Monocyte (primary cell): ENCODE measurements around a stretch of chr18.

DNA sequence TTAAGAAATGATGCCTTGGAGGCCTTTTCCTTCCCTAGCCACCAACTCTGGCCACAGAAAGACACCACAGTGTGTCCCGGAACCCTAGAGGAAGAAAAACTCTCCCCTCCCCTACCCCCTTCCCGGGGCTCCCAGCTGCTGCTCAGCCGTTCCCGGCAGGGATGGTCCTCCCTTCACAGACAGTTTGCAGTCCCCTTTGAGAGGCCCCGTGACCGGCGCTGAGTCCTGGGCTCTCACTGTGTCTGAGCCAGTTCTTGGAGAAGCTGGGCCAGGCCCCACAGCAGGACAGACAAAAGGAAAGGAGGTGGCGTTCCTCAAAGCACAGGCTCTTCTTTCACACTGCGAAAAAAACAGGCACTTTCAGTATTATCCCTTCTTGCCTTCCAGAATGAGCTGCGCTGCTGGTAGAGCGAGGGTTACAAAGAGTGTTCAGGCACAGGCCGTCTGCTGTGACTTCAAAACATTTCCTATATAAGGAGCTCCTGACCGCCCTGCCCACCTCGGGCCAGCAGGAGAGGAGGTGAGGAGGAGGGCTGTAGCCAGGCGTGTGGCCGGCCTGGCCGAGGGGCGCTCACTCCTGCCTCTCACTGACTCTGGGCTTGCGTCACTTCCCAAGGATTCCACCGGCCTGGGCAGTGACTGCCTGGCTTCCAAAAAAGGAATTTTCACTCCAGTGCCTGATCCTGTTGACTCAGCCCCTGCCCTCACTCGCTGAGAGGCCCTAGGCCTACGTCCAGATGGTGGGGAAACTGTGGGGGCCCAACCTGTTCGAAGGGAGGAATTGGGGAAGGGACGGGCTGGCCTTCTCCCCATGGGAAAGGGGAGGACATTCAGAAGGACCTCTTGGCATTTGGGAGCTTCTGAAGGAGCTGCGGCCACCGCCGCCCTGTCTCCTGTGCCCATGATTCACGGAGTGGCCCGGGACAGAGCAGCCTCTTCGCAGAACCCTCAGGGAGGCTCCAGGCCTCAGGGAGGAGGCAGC lies 24.9 kb downstream of the CIDEA start:
- PRO-cap, 2 experiments, result no peak in any of the 2 experiments

- PRO-cap, 2 experiments, result no peak in any of the 2 experiments
These were observed 1.8 kb upstream of the TUBB6 start for GRCh38 chr18:12306218-12306740.

DNA sequence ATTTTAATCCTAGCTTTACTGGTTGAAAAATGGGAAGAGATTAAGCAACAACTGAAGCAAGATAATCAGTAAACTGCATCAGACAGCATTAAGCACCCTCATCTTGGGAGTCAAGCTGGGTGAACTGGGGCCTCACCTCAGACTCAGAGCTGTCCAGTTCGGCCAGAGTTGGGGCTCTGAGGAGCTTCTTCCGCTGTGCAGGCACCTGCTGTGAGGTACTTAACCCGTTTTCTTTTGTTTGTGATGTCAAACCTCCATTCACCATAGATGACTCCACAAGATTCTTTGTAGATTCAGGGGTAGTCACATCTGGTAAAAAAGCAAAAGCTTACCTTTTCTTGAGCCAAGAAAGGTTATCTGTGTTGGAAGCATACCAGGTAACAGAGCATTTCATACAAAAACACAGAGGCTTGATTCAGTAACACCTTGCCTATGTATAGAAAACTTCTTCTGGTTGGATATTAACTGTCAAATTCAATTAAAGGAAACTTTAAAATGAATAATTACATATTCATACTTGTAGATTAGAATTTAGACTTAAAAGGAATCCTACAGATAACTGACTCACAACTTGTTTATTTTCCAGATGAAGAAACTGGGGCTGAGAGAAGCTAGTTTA lies 71.9 kb downstream of the PRELID3A start:
- PRO-cap, 2 experiments, result no peak in any of the 2 experiments

- PRO-cap, 2 experiments, result no peak in any of the 2 experiments
These were observed 601 bp upstream of the SPIRE1 start for GRCh38 chr18:12658351-12659065.

DNA sequence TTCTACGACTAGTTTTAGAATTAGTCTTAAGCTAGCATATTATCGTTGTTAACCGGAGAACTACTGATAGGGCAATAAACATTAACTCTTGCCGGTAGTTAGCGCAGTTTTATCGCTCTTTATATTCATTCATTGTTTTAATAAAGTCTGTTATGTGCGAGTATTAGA lies 522 bp downstream of the PSMG2 start:
- PRO-cap, 2 experiments, result no peak in any of the 2 experiments

DNA sequence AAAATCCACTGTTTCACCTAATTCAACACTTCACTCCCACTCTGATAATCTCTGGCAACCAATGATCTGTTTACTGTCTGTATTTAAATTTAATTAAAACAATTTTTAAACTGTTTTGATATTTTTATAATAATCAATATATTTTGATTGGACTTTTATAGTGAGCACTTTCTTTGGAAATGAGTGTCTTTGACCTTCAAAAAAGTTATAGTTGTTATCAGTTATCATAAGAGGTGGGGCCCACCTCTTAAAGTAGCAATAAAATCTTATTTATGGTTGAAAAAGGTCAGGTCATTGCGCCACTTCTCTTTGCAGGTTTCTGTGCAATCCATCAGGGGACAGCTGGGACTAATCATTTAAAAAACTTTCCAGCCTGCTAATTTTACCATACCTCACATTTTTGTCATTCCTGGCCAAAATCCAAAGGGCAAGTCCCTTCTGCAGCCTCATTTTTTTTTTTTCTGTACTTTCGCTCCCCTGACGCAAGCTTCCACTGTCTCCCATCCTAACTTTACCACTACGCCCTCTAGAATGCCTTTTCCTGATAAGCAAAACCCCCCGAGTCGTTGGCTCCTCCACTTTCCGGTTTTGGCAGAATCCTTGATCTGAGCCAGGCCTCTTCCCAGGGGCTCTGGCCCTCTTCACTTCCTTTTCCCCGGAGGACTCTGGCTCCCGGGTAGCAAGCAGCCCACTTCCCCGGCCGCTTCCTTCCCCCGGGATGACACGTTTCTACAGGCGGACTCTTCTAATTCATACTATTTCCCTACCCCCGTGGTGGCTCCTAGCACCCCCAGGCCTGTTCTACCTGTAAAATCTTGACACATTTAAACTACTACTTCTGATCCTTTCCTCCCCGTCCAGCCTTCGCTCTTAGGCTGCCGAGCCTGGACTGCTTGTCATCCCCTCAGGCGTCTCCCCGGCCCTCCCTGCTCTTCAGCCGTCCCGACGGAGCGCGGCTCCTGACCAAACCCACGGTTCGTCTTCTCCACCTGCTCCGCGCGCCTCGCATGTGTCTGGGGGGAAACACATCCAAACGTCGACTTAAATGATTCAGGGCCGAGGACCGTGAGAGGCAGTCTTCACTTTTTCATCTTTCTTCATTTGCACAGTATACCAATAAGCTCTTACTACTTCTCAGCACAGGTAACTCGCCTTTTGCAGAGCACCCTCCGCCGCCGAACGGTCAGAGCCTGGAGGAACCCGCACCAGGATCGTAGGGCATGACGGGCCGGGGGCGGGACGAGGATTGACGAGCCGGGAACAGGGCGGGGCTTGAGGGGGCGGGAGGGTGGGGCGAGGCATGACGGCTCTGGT lies 870 bp upstream of the SEH1L start:
- PRO-cap, 2 experiments, result peak in 2 of 2 experiments; most common minus-strand start position 1,181 of the sequence (in 2)

GRCh38 chr18:12990598-12991201 lies 462 bp upstream of the CEP192 start:
- PRO-cap, 2 experiments, result peak in 2 of 2 experiments; most common minus-strand start chr18:12991145 (in 2)

- PRO-cap, 2 experiments, result no peak in any of the 2 experiments
These were observed 32.9 kb upstream of the LDLRAD4 start for GRCh38 chr18:13185581-13186113.

DNA sequence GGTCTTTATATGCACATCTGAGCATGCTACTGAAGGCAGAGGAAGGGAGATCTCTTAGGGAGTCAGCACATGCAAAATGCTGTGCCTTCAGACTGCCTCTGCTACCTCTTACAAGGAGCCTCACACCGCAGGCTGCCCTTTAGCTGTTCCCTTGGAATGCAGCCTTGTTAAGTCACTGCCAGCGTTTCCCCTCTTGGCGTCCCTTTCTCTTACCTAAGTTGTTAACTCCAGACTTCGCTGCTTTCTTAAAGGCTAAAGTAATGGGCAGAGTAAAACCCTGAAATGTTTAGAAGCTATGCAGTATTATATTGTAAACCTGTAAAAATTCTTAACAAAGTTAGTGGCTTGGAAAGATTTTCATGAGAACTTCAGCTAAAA lies 49.8 kb downstream of the LDLRAD4 start:
- PRO-cap, 2 experiments, result no peak in any of the 2 experiments

GRCh38 chr18:13306272-13307132 lies 87.9 kb downstream of the LDLRAD4 start:
- PRO-cap, 2 experiments, result no peak in any of the 2 experiments

DNA sequence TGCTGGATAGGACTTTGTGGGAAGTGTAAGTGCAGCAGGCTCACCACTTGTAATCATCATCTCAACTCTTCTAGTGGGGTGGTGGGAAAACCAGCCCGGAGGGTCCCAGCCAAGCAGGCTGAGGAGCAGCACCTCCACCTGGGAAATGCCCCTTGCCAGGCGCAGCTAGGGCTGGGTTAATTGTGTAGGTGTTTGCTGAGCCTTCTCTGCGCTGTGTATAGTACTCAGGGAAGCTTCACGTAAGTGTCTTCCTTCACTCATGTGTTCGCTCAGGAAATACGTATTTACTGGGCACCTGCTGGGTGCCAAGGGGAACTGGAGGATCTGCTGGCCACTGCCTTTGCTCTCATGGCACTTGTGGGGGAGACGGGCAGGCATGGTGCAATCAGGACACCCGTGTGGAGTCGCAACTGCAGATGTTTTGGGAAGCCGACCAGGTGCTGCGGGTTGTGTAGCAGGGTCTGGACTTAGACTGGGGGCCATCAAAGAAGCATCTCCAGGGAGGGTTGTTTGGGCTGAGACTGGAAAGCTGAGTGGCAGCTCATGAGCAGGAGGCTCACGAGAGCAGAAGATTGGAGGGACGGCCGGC lies 164.5 kb downstream of the LDLRAD4 start:
- PRO-cap, 2 experiments, result peak in 1 of 2 experiments; most common plus-strand start position 573 of the sequence (in 1)

- PRO-cap, 2 experiments, result no peak in any of the 2 experiments
These were observed 198.3 kb downstream of the LDLRAD4 start for GRCh38 chr18:13416829-13417274.

DNA sequence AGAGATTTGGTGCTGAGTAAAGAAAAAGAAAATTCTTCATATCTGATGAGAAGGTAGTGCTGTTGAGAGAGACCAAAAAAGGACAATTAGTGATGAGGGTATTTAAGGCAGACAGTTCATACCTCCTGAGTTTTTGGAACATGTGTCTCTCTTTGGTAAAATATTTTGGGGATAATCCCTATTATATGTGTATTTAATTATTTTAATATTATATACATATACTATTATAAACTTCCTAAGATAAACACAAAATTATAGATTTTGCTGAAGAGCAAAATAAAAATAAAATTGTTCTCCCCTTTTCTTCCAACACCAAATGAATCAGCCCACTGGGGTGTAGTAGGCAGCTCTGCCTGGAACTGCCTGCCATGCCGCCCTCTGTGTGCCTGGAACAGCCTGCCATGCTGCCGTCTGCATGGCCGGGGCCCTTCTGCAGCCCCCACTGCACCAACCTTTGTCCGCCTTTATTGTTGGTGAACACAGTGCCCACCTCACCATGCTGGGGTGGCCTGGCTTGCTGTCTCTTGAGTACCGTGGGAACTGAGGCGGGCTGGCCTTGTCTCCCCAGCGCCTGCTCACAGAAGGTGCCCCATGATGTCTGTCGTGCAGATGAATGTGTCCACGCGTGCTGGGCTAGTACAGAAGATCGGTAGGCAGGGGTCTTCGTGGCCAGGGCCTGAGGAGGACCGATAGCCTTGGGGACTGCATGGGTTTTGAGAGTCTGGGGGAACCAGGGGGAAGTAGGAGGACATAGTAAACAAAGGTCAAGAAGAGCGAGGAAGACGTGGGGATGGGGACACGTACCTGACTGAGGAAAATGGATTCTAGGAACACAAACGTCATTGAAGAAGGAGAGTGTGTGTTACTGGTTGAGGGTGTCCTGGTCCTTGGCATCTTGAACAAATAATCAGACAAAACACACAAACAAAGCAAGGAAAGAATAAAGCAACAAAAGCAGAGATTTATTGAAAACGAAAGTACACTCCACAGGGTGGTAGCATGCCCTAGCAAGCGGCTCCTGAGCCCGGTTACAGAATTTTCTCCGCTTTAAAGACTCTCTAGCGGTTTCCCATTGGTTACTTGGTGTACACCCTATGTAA lies 242.4 kb downstream of the LDLRAD4 start:
- PRO-cap, 2 experiments, result no peak in any of the 2 experiments

DNA sequence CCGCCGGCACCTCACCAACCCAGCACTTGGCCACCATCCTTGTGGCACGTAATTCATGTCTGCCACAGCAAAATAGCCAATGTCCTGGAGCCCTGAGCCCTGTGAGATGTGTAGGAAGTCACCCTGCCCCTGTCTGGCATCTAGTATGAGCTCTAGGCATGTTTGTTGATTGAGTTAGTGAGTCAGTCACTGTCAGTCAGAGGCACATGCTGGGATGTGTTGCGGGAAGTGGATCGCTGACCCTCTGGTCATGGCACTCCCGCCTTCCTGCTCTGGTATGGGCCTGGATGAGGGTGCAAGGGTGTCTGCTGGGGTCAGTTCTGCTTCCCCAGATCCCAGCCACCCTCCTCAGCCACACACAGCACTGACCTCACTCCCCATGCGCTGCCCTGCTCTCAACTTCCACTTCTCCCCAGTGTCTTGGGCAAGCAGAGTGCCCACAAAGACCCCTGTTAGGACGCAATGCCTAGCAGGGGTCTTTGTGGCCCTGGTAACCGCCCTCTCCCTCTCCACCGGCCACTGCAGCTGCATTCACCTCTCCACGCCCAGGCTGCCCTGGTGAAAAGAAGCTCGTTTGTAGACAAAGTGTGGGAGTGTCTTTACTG lies 252.0 kb downstream of the LDLRAD4 start:
- PRO-cap, 2 experiments, result peak in 2 of 2 experiments; most common plus-strand start position 373 of the sequence (in 1); most common minus-strand start position 135 of the sequence (in 2)

DNA sequence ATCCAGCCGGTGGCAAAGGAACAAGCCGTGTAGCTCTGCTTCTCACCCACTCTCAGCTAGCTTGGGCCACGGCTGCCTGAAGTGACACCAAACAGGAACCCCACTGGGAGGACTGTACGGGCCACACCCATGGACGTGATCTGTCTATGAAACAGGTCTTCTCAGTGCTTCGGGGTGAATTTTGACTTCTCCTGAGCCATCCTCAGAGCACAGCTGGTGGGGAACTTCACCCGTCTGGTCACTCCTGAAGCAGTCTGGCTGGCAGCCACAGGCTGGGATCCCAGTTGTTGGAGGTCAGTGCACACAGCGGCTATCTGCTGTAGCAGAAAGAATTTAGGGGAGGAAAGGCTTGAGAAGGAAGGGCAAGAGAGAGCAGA lies 223.8 kb downstream of the FAM210A start:
- PRO-cap, 2 experiments, result no peak in any of the 2 experiments

GRCh38 chr18:13530851-13531439 lies 195.4 kb downstream of the FAM210A start:
- PRO-cap, 2 experiments, result no peak in any of the 2 experiments

DNA sequence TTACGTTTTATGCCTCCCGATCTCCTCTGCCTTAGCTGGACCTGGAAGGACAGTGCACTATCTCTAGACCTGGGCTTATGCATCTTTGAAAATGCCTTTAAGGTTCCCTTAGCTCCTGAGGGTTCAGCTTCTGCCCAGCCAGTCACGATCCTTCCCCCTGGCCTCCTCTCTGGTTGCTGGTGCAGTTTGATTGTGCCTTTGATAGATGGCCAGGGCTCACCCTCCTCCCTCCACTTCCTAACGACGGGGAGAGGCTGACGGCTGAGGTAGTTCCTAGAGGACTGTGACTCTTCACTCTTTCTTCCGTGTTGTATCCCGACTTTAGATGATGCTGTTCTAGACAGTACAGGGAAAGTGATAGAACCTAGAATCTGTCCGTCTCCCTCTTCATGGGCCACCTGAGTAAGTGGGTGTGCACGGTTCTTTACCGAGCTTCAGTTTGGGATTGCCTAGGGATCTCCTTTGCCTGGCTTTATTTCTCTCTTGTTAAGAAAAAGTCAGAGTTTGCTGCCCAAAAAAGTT lies 173.9 kb downstream of the FAM210A start:
- PRO-cap, 2 experiments, result no peak in any of the 2 experiments

DNA sequence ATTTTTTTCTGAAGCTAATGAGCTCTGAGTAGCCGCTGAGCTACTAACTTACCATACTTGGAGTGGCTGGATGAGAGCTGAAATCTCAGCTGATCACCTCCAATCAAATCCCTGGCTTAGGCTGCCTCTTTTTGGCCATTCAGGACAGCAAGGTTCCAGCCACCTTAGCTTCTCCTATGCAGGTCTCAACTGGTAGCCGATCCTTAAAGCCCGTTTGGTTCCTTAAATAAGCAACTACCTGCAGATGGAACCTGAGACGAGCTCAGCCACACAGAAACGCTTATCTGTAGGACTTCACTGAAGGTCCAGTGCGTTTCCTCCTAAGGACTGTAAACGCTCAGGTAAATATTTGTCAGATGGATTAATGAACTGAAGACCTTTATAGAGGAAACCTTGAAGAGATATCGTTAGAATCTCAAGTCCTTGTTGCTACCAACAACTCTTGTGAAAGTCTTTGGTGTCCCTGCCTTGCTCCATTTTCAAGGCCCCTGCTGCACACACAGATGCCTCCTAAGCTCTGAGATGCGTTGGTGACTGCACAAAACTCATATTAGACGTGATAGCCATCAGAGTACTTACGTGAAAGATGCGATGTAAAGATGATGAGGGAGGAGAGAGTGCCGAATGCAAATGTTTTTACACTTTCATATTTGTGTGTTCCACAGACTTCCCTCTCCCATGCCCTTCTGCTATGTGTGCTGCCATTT lies 117.7 kb downstream of the FAM210A start:
- PRO-cap, 2 experiments, result no peak in any of the 2 experiments

DNA sequence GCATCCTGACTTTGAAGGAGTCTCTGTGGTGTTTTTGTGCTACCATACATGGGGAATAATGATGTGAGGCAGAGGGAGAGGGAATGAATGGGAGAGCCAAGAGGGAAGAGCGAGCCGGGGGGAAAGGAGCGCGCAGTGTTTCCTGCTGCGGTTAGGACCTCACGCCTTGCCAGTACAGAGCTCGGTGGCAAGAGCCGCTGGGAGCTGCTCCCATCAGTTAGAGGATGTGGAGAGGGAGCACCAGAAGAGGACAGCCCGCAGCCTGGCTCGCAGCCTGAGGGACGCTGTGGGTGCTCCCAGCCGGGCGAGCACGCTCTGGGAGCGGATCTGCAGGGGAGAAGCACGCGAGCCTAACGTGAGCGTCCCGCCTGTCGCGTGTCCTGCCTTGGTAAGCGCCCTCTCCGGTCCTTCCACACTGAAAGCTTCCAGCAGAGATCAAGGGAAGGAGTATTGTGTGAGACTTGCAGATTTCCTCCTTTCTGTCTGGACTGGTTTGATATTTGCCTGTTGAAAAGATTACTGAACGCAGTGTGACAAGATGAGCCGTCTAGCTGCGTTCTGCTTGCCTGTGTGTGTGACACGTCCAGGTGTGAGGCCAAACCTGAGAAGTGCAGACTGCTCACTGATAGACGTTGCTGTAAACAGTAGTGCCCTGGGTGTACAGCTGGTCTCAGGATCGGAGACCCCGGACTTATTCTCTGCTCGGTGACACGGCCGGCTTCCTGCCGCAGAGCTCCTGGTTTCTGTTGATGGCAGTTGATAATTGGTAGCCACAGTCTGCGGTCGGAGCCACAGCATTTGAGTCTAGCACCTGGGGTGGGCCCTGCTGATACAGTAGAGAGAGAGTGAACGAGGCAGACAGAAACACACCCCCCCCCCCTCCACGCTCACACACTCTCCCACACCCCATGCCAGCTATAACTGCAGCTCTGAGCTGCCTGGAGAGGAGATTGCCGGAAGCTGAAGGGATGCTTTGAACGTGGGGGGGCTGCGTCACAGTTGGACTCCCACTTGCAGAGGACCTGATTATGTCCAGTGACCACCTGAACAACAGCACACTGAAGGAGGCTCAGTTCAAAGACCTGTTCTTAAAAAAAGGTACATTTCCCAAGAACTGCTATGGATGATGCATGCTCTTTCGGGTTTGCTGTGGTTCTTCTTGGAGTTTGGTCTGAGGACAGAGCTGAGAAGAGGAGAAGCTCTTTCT lies 114.3 kb downstream of the FAM210A start:
- PRO-cap, 2 experiments, result peak in 2 of 2 experiments; most common plus-strand start position 220 of the sequence (in 2); most common minus-strand start position 693 of the sequence (in 2)

DNA sequence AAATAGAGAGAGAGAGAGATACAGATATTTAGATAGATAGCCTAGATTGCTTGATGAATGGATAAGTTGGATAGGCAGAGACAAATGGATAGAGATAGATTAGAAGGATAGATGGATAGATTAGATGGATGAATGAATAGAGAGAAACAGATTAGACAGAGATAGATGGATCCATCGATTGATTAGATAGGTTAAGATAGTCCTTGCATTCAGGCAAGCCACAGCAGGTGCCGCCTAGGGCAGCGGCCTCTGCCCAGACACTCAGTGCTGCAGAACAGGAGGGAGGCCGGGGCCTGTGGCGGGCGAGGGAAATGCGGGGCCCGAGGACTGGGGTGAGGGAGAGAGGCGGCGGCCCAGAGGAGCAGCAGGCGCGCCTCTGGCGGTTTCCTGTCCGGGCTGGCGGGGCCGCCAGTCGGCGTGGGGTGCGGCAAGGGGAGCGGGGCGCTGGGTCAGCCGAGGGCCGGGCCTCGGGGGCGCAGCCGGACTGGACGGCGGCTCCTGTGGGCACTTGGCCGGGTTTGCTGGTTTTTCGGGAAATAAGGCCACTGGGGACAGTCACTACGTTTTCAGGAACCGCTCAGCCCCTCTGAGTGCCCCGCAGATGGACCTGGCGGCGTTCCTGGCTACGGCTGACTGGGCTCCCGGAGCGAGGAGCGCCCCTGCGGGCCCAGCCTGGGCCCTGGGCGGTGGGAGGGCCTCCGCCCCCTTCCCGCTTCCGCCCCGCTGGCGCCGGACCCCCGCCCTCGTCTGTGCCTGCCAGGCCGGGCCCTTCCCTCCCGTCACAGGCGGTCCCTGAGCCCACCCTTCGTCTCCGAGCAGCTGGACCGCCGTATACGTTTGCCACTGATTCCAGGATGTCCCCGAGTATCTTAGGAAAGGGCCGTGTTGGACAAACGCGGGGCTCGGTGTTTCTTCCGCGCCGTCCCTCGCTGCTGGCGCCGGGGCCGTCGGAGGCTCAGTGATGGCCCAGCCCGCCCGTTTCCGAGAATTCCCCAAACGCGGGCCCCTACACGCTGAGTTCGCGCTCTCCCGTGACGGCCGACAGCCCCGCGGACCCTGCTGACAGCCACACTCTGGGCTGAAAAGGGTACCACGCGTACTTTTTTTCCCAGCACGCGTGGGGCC lies 84.7 kb downstream of the FAM210A start:
- PRO-cap, 2 experiments, result peak in 2 of 2 experiments; most common plus-strand start position 411 of the sequence (in 2); most common minus-strand start position 635 of the sequence (in 2)